SUDHL5 (cell line): ENCODE measurements around the genes CPSF4L and CD300LB.

DNA sequence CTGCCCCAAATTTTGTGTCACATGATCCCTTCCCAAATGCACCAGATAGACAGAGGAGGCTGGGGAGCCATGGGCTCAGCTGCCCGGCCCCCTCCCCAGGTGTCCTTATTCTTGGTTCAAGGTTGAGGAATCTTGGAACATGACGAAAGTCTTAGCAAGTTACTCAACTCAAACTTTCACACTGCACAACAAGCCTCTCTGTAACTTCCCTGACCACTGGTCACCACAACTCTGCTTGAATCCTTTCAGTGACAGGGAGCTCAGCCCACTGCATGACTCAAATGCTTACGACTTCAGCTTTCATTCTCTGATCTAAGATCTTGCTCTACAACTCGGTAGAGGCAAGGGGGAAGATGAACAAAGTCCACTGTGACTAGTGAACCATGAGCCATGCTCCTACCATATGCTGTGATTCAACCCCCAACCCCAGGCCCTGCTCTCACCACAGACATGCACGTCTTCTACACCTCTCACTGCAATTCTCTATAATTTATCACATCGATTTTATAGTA is 160.9 kb downstream of the SLC39A11 start:
- PRO-cap: no peak

GRCh38 chr17:73191260-73191513 is 1.7 kb upstream of the COG1 start:
- PRO-cap: no peak

DNA sequence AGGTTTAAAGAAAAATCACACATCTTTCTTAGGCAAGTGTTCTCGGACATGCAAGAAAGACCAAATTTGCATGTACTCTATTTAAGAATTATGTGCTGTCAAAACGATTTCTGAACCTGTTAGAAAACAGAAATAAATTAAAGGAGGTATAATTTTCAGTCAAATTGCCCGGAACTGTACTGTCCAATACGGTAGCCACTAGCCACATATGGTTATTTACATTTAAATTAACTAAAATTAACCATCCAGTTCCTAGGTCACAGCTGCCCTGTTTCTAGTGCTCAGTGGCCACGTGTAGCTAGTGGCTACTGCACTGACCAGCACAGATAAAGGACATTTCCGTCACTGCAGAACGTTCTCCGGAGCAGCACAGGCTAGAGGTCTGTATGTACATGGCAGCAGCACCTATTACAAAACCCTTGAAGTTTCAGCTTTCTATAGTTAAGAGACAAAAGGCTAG is 4.3 kb downstream of the FAM104A start:
- PRO-cap: no peak

DNA sequence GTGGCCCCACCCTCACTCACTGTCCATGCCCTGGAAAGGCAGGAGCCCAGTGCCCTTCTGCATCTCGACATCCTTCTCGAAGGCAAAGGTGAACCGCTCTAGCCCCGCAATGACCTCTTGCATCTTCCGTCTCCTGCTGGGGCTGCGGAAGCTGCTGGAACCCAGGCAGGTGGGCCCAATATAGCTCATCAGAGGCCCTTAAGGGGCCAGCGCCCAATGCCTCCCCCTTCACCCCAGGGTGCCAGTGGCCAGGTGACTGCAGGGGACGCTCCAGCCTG is at the start of gene CPSF4L:
CPSF4L (minus strand) TSS at position 185 of the 278 bp plus-strand sequence.
- PRO-cap: no peak

DNA sequence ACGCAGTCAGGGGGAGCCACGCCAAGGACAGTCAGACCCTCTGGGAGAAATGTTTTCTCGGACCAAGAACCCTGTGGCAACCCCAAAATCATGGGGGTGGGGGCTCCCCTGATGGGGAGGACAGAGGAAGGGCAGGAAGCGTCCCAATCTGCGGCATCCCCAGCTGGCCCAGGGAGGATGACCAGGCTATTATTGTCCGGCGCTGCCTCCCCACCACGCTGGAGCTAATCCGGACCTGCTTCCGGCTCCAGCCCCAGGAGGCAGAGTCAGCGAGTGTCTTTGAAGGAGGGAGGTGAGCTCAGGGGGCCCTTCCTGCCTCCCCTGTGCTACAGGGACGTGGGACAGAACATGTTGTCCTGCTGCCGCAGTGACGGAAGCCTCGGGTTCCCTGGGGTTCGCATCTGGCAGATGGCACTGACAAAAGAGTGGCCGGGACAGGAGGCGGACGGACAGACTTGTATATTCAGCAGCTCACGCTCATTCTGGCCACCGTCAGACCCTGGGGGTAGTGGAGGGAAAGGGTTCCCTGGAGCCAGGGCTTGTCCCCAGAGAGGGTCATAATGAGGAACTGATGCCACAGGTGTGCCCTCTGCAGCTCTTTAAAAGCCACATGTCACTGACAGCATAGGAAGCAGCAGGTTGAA is 54.2 kb upstream of the CDC42EP4 start:
- PRO-cap: no peak

- PRO-cap: no peak
Measured at GRCh38 chr17:73820834-73821347, 176.6 kb upstream of the SDK2 start.

DNA sequence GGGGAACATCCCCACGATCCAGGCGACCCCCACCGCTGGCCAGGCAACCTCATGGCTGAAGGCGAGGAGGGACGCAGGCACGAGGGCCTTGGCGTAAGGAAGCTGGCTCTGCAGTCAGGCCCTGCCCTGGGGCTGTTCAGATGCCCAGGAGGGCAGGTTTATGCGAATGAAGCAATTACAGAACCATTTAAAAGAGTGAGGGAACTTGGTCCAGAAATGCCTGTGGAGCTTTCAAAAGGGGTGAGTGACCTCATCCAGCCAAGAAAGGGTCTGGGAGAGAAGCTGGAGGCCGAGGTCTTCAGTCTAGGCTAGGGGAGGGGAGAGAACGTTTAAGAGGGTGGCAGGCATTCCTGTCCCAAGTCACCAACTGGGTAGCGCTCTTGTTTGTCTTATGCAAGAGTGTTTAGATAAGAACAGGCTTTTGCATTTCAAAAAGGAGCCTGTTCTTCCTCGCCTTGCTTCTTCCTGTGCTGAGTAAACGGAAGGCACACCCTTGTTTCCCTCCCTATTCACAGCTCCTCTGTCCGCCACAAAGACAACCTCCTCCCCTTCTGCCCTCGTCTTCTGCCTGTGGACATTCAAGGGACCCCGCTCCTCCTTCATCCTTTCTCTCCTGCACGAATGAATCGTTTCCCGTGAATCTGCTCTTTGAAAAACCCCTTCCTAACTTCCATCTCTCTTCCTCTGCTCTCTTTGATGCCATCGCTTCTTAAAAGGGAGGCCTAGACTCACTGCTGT is 183.6 kb upstream of the SDK2 start:
- PRO-cap: no peak

DNA sequence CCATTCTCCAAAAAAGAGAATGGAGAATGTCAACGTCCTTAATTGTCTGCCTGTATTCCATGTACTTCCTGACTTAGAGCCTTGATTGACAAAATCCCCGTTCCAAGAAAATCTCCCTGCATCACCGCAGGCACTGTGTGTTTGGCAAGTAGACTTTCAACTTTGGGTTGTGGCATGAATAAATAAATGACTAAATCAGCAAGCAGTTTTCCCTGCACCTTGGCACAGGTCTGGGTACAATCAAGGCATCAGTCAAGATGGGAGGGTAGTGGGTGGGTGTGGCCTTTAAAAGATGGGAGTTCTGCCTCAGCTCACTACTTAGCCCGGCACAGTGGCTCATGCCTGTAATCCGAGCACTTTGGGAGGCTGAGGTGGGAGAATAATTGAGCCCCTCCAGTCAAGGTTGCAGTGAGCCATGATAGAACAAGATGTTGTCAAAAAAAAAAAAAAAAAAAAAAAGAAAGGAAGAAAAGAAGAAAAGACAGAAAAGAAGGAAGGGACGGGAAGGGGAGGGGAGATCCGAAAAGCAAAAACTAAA is 248.4 kb upstream of the RPL38 start:
- PRO-cap: no peak

GRCh38 chr17:74004445-74004809 is 199.1 kb upstream of the RPL38 start:
- PRO-cap: no peak

DNA sequence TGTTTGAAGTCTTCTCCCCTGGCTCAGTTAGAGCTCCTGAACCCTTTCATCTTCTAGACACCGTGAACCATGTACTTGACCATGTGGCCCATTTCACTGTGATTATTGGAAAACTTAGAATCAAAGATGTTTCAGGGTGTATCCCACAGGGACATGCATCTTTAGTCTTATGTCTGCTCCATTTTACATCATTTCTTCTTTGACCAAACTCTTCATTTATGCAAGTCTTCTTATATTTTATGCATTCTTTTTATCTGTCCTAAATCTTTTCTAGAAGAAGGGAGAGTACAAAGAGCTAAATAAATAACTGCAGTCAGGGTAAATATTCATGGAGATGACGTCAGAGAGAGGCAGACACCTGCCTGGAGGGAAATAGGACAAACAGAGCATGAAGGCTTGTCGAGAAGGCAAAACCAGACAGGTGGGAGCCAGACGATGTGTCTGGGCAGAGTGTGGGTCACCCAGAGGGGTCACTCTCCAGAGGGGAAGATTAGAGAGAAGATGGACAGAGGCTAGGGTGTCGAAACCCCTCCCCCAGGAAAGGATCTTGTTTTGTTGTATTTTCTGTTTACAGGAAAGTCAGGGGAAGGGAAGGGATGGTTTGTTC is 78.4 kb upstream of the RPL38 start:
- PRO-cap: no peak

DNA sequence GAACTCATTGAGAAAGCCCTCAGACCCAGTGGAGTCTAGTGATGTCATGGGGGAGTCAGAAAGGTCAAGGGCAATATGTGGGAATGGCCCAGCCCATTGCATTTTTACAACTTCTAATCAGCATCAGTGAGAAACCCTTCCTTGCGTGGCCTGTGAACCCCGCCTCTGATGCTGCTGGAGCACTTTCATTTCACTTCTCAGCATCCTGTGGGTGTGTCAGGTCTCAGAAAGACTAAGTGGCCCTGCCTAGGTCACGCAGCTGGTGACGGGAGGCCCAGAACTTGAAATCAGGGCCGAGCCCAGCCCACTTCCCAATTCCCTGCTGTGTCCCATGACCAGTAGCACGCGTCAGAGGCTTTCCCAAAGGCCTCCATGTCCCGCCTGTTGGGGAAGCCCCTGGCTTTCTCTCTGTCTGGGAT is 6.1 kb downstream of the DNAI2 start:
- PRO-cap: no peak

- PRO-cap: no peak
Measured at GRCh38 chr17:74394665-74395490, 27.6 kb downstream of the GPR142 start.

DNA sequence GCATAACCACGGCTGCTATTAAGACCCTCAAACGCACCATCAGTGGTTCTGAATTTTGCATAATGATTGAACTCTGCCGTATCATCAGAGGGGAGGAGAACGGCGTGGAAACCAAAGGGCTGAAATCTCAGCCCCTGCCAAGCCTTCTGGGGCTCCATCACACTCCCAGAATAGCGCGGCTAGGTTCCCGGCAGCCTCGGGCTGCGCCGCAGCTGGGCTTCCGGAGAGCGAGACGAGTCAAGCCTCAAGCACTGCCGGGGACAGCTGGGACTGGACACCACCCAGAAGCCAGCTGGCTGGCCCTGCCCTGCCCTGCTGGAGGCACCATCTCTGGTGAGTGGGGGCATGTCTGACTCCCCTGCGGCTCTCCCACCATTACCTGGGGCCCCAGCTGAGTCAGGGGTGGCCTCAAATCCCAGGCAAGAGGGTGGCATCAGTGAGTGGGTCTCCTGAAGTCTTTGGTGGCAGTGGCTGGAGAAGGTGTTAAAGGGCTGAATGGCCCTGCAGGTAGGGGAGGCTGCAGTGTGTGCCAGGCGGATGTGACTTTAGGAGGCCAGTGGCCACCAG is 7.2 kb upstream of the GPRC5C start:
- PRO-cap: no peak

GRCh38 chr17:74426395-74426814 is 5.5 kb upstream of the GPRC5C start:
- PRO-cap: no peak

DNA sequence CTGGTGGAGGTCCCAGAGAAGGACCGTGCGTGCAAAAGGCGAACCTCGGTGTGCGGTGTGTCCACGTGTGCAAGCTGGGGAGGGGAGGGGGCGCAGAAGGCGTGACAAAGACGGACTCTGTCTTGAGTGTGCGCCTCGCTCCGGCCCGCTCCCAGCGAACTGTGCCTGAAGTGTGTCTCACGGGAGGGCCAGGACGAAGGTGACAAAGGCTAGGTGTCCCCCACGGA is 309 bp upstream of the GPRC5C start:
- PRO-cap: no peak

DNA sequence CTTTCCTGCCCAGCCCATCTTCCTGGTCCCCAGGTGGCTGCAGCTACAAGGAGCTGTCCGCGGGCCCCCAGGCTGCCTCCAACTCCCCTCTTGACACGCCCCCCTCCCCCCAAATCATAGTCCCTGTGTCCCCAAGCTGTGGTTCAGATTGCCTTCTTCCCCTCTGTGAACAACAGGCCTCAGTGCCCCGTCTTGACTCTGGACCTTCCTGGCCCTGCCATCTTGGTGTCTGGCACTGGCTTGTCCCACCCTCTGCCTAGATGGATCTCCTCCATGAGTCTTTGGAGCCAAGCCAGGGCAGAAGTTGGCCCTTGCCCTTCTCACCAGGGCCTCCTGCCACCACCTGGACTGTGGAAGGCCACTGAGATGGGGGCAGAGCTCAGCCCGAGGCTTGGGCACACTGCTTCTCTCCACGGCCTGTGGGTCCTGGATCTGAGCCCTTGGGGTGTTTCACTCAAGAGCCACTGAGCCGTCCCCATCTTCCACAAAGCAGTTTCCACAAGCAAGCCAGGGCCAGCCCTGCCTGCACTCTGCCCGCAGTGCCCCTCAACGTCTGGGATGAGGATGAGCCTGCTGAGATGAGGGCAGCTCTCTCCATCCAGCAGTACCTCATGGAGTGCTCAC is 16.8 kb upstream of the CD300A start:
- PRO-cap: no peak

DNA sequence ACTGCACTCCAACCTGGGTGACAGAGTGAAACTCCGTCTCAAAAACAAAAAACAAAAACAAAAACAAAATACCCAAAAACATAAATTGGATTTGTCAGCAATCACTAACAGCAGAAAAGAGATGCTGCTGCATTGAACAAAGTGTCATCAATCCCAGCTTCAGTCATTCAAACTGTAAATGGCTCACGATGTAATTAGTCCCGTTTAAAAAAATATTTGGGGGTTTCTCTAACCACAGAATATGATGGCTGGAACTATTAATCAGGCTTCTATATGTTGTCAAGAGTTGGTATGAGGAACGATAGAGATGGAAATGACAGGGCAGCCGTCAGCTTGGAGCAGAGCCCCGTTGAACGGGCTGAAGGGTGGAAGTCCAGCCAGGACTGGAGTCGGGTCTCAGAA is 1.5 kb downstream of the CD300LB start:
- PRO-cap: no peak

GRCh38 chr17:74531316-74531823 is at the start of gene CD300LB:
Gene CD300LB, minus strand, starts transcription at chr17:74531475.
- PRO-cap: no peak

DNA sequence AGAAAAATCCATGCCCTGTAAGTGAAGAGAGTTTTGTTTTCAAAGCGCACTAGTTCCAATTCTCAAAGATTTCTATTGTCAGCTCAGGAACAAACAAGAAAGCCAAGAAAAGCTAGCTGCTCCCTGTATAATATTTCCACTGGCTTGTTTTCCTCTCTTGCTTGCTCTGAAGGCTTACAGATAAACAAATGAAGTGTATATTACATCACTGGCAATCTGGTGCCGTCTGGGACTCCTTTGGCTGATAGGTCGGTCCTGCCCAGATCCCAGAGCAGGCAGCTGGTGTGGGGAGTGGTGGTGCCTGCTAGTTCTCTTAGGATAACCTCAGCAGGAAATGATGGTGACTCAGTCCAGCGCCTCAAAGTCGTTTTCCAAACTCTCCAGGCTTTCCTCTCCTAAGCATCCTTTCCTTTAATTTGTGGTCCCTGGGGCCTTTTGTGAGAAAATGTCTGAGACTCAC is 35.2 kb downstream of the CD300LF start:
- PRO-cap: no peak

GRCh38 chr17:74763231-74763828 is 12.8 kb downstream of the NAT9 start:
- PRO-cap: no peak